ENCODE measurements around the genes SOX30, LSM11, CLINT1 and IL12B.

GRCh38 chr5:157550049-157550627 is 25.4 kb downstream of the ADAM19 start:
- PRO-cap: no peak
- RAMPAGE, long total RNA, 4 experiments: no peak in any of the 4 experiments

- PRO-cap: unidirectional peak, minus-strand start at chr5:157596572
- RAMPAGE, long total RNA, 4 experiments: no peak in any of the 4 experiments
Measured at GRCh38 chr5:157596352-157596909, 20.9 kb upstream of the ADAM19 start.

DNA sequence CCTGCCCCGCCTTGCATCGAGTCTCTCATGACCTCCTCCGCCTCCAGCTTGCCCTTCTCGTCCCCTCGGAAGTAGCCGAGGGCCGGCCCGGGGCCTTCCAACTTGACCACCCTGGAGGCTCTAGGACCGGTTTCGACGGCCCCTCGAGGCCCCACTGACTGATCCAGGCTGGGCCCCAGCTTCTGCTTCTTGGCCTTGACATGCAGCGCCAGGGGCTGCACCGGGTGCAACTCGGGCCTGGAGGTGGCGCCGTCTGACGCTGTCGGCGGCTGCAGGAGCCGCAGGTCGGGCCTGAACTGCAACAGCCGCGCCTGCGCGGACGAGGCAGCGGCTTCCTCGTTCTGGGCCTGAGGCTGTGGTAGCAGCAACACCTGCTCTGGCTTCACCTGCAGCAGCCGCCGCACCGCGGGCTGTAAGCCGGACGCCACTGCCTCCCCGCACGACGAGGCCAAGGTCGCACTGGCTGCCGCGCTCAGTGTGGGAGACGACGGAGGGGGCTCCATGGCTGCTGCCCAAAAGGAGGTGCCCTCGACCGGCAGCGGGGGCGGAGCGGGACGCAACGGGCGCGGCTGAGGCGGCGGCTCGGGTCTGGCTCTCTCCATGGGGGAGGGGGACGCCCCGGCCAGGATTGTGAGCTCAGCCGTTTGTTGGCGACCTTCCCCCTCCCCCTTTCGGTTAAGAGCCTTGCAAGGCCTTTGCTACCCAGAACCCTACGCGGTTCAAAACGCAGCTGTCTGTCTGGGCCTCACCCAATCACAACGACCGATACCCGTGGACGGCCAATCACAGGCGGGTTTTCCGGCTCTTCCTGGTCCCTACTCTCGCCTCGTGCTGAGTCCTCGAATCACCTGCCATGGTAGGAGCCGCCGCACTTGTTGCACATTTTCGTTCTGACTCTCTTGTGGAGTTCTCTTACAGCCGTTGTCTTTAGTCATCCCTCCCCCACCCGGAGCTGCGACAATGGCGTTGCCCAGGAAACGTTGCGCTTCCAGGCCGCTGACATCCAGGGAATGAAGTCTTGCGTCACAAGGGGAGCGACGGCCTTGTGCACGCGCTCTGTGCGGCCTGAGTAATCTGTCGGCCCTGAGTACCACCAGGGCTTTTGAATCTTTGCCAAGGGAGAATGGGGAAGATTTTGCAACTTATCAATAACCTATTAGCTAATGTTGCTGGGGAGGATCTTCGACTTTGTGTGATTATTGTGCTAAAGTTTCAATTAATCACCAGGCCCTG is at the start of gene SOX30:
SOX30 (minus strand) TSS at position 962 of the 1,233 bp plus-strand sequence.
- PRO-cap: bidirectional peak, plus-strand start at position 367 of the sequence, minus-strand start at position 255 of the sequence
- RAMPAGE, long total RNA, 4 experiments: start-site peak on the plus strand in 3 of 4 experiments, centred at positions 326 to 360 of the sequence, 5 to 22 reads per replicate

GRCh38 chr5:157743287-157744519 is at the start of gene LSM11:
TSS of gene LSM11 (plus strand) at chr5:157743712.
- PRO-cap: bidirectional peak, plus-strand start at chr5:157743747, minus-strand start at chr5:157743547
- RAMPAGE, long total RNA, 4 experiments: start-site peak on the plus strand in 1 of 4 experiments, at chr5:157743656-157743747 at its widest, 16 reads per replicate

DNA sequence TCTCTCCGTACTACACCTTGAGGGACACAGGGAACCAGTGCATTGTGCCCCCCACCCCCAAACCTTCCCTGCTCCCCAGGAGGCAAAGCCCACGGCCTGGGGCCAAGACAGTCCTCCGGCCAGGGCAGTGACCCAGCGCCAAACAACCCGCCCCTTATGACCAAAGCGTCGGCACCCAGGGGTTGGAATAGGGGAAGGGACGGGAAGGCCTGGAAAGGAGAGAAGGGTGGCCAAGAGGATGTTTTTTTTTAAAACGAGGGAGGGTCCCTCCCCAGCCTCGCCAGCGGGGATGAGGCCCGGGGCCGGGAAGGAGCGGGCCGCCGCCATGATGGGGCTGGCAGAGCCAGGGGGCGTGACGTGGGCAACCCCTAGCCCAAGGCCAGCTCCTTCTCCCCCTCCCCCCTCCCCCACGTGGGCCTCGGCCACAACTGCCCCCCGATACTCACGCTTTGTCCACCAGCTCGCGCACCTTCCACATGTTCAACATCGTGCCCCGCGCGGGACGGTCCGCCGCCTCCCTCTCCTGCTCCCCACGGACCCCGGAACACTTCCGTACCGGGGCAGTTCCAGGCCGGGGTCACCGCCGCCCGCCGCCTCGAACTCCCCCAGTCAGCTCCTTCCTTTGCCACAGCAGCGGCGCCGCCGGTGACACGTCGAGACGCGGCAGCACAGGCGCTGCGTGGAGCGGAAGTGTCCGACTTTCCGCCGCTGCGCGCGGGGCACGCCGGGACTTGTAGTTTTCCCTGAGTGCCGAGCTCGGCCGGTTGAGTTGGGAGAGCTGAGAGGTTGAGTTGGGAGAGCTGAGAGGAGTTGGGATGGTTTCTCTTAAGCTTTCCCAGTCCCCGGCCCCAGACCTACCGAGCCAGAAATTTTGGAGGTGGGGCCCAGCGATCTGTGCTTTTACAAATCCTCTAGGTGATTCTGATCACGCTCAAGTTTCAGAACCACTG is at the start of gene CLINT1:
CLINT1 (minus strand) TSS at position 662 of the 950 bp plus-strand sequence.
- PRO-cap: bidirectional peak, plus-strand start at position 746 of the sequence, minus-strand start at position 644 of the sequence
- RAMPAGE, long total RNA, 4 experiments: start-site peak on the minus strand in 4 of 4 experiments, centred at positions 593 to 634 of the sequence, 899 to 5,096 reads per replicate

GRCh38 chr5:158119842-158120339 is 260.9 kb upstream of the CLINT1 start:
- PRO-cap: no peak
- RAMPAGE, long total RNA, 4 experiments: no peak in any of the 4 experiments

- PRO-cap: no peak
- RAMPAGE, long total RNA, 4 experiments: no peak in any of the 4 experiments
Measured at GRCh38 chr5:158720802-158721297, 378.9 kb downstream of the EBF1 start.

- PRO-cap: no peak
- RAMPAGE, long total RNA, 4 experiments: no peak in any of the 4 experiments
Measured at GRCh38 chr5:158740071-158740556, 359.6 kb downstream of the EBF1 start.

DNA sequence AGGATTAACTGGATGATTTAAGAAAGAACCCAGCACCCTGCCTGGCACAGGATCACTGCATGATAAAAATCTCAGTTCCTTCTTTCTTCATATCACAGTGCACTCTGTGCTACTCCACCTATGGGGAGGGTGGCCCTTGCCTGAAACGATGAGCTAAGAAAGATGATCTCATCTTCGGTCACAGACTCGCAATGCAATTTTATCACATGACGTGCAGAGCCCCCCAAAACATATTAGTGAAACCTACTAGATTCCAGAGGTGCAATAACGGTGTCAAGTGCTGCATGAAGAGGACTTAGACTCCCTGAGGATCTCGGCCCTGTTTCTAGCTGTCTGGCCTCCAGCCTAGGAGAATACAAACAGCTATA is 104.0 kb downstream of the EBF1 start:
- PRO-cap: no peak
- RAMPAGE, long total RNA, 4 experiments: no peak in any of the 4 experiments

GRCh38 chr5:159018582-159019270 is 81.0 kb downstream of the EBF1 start:
- PRO-cap: no peak
- RAMPAGE, long total RNA, 4 experiments: start-site peak on the minus strand in 1 of 4 experiments, at chr5:159018850-159019049 at its widest, 9 reads per replicate

GRCh38 chr5:159061095-159062107 is 38.3 kb downstream of the EBF1 start:
- PRO-cap: no peak
- RAMPAGE, long total RNA, 4 experiments: no peak in any of the 4 experiments

- PRO-cap: no peak
- RAMPAGE, long total RNA, 4 experiments: no peak in any of the 4 experiments
Measured at GRCh38 chr5:159083822-159084637, 15.7 kb downstream of the EBF1 start.

GRCh38 chr5:159182668-159183465 is 26.5 kb downstream of the RNF145 start:
- PRO-cap: no peak
- RAMPAGE, long total RNA, 4 experiments: no peak in any of the 4 experiments

DNA sequence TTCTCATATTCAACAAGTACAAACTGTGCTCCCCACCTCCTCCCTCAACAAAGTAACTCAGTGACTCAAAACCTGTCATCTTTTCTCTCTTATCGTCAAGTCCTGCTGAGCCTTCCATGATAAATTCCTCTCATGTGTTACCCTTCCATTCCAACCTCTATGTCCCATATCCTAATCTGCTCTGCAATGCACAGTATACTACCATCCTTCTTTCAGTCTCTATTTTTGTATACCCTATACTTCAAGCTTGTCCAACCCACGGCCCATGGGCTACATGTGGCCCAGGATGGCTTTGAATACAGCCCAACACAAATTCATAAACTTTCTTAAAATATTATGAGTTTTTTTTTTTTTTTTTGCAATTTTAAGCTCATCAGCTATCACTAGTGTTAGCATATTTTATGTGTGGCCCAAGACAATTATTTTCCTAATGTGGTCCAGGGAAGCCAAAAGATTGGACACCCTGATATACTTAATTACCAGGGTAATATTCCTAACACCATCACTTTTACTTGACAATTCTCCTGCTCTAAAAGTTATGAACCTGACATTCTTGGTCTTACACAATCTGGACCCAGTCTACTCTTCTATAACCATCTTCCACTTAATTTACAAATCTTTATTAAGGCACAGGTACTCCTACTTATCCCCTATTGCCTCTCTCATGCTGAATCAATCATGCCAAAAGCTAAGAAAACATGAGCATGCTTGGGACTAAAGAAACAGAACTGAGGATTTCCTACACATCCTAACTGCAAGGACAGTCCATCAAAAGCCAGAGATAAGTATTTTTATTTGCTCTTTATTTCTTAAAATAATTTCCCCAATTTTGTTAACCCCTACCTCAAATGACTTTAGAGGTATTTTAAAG is 13.2 kb downstream of the RNF145 start:
- PRO-cap: no peak
- RAMPAGE, long total RNA, 4 experiments: start-site peak on the minus strand in 1 of 4 experiments, centred at position 391 of the sequence, 9 reads per replicate

GRCh38 chr5:159330411-159330685 is at the start of gene IL12B:
TSS of gene IL12B (minus strand) at chr5:159330487.
- PRO-cap: no peak
- RAMPAGE, long total RNA, 4 experiments: no peak in any of the 4 experiments

DNA sequence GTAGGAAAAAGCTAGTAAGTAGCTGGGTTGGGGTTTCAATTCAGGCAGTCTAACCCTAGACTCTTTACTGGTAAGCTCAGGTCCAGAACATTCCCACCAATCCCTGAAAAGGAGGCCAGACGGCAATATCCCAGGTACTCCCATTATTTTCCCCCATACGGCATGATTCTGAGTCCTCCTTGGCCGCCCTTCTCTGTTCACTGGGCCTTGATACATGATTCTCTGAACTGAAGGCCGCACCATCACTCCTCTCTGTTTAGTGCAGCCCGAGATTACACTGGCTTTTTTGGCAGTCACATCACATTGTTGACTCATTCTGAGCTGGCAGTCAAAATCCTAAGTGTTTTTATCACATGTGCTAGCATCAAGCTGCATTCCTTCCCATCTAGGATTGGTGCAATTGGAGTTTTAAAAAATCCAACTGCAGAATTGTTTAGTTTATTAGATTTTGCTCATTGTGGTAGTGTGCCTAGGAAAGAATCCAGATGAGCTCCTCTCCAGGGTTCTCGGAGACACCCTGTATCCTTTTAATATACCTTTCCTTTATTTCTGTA is 120.9 kb upstream of the IL12B start:
- PRO-cap: no peak
- RAMPAGE, long total RNA, 4 experiments: no peak in any of the 4 experiments

- PRO-cap: no peak
- RAMPAGE, long total RNA, 4 experiments: no peak in any of the 4 experiments
Measured at GRCh38 chr5:159911237-159911648, 5.0 kb upstream of the ADRA1B start.

GRCh38 chr5:160017743-160018671 is 9.1 kb downstream of the TTC1 start:
- PRO-cap: no peak
- RAMPAGE, long total RNA, 4 experiments: start-site peak on the plus strand in 2 of 4 experiments, at chr5:160018112-160018200 at its widest, 6 to 7 reads per replicate

DNA sequence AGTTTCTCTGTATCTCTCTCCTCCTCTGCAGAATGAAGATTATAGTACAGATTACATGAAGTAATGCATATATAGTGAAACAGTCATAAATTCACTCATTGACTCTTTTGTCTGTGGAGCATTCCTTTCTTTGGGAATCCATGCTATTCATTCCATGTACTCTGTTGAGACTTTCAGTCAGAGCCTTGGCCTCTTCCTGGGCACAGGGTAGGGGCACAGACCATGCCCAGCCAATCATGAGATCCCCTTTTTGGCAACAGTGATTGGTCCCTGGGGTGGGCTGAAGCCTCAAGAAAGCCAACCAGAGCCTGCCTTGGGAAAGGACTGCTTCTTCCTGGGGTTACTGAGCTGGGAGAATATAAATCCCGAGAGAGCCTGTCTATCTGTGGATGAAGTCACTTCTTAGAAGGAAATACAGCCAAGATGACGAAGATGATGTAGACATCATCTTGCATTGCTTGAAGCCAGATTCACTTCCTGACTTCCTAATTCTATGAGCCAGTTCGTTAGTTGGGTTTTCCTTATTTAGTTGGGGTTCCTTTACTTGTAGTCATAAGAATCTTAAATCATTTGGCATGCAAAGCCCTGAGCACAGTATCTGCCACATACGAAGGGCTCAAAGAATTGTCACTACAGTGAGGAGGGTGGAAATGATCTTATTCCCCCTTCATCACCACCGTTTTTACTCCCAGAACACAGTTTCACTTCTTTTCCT is 50.0 kb upstream of the PWWP2A start:
- PRO-cap: no peak
- RAMPAGE, long total RNA, 4 experiments: no peak in any of the 4 experiments

GRCh38 chr5:160370232-160370502 is 259 bp downstream of the C1QTNF2 start:
- PRO-cap: no peak
- RAMPAGE, long total RNA, 4 experiments: no peak in any of the 4 experiments

Measured in transverse colon (tissue), 4 donors.